Renal cortical epithelial cell (primary cell): ENCODE results near the genes OR5A1, MRPL16 and MS4A7.

DNA sequence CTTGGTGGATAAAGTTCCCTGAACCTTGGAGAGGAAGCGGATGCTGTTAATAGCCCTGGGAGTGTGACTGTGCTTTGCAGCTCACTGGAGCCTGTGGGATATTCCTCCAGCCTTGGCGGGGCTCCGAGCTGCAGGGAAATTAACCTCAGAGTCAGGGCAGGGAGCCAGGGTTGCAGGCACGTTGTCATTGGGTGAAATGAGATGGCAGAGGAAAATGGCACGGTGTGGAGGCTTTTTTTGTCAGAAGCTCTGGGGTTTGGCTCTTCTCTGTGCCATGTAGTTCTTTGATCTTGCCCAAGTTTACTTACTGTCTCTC is 988 bp downstream of the OR9Q1 start:
- RRBS: no CpG with 5 or more reads among the region's 5 CpGs

- RRBS: no CpG with 5 or more reads among the region's 9 CpGs
Measured at GRCh38 chr11:58576501-58577370, 1.1 kb upstream of the LPXN start.

GRCh38 chr11:58577371-58577937 is 1.4 kb upstream of the ZFP91 start:
- RRBS: no CpG with 5 or more reads among the region's 15 CpGs

- RRBS: 96% methylated on average over 6 of the region's 8 CpGs
Measured at GRCh38 chr11:58609715-58610650, 12.5 kb upstream of the CNTF start.

- RRBS: no CpG with 5 or more reads among the region's 11 CpGs
Measured at GRCh38 chr11:58928068-58929086, 10.9 kb upstream of the GLYATL1 start.

GRCh38 chr11:58935036-58935610 is 4.2 kb upstream of the GLYATL1 start:
- RRBS: no CpG with 5 or more reads among the region's 6 CpGs

DNA sequence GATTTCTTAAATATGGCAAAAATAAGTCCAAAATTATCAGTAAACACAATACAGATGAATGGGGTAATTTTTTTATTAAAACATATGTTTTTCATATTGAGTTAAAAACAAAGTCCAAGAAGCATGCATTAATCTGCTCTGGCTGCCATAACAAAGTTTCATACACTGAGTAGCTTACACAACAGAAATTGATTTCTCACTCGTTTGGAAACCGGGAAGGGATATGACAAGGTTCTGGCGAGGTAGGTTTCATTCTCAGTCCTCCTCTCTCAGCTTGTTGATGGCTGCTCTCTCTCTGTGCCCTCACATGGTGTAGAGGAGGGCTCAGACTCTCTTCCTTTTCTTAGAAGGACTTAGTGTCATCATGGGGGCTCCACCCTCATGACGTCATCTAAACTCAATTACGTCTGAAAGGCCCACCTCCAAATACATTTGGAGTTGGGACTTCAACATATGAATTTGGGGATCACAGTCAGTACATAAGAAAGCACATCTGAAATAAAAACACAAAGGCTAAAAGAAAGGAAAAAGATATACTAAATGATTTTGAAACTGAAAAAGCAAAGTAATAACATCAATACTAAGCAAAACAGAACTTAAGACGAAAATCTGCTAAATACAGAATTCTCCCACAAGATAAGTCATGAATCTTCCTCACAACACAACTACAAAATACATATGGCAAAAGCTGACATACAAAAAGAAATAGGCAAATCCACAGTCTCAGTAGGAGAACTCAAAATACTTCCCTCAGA is 18.7 kb downstream of the GLYATL1 start:
- RRBS: no CpG with 5 or more reads among the region's 6 CpGs

DNA sequence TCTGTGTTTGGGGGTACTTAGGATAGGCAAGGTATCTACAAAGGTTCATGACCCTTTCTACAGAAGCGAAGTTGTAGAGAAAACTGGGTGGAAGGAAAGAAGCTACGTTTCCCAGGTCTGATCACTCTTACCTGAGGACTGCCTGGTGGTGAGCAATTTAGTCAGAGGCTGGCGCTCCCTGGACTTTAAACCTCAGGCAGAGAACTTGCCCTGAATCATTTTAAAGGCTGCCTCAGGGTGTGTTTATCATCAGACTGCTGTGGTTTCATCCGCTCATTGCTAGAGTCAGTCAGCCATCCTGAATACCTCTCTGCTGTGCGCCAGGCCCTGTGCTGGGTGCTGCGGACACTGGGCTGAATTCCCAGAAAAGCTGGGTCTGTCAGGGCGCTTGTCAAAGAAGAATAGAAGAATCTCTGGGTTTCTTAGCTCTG is 2.7 kb downstream of the DTX4 start:
- RRBS: no CpG with 5 or more reads among the region's 7 CpGs

GRCh38 chr11:59187488-59188206 is 15.7 kb downstream of the DTX4 start:
- RRBS: no CpG with 5 or more reads among the region's 7 CpGs

- RRBS: no CpG with 5 or more reads among the region's 18 CpGs
Measured at GRCh38 chr11:59211920-59212705, 614 bp downstream of the MPEG1 start.

DNA sequence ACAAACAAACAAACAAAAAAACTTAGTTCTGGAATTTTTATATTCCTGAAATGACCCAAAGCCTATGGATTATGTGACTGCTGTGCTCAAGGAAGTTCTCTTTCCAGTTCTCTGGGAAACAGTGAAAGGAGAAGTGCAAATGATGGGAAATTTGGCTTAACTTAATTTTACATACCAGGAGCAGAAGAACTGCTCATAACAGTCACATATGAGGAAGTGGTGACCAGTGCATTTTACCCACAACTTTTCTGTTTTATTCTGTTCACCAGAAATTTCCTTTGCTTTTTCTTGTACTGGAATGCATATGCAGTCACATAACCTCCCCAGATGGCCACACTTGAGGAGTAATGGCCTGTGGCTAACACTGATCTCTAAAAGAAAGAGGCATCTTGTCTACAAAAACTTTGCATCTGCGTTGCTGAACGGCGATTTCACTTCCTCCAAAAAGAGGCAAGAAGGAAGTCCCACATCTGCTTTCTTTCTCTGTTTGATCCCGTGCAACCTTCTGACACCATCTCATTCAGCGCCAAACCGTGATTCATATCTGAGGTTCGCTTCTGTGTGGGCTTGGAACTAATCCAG is 3.9 kb upstream of the MPEG1 start:
- RRBS: no CpG with 5 or more reads among the region's 7 CpGs

- RRBS: no CpG with 5 or more reads among the region's 3 CpGs
Measured at GRCh38 chr11:59436200-59436599, at the start of gene OR5A1. OR5A1 (plus strand) TSS chr11:59436469.

DNA sequence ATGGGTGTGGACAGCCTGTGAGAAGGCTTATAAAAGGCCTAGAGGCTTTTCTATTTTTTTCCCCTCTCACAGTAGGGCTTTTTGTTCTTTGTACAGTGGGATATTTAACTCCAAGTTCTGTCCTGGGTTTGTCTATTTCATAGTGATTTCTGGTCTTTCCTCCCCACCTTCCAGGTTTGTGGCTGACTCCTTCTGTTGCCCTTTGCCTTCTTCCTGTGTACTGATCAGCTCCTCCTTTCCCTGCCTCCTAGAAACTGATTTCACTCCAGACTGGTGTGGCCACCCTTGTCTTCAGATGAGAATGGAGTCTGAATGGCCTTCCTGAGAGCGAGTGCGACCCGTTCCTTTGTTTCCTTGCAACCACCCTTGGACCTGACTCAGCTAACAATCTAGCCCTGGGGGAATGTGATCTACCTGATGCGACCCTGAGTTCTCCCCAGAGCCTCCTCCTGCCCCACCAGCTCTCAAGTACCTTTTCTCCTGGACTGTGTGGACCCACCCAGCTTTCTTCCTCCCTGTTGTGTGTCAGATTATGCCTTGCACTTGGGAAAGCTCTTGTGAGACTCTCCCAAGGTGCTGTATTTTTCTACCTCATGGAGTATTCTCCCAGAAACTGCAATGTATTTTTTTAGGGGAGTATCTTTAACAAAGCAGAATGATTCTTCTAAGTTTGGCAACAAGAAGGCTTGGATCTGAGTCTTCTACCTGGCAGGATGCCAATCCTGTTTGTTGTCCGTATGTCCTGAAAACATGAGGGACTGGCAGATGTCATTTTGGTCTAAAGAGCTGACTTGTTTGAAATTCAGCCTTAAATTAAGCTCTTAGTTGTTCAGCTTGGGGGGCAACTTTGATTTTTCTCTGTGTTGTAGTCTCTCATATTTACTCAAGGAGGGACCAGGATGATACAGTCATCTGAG is 9.7 kb downstream of the MRPL16 start:
- RRBS: no CpG with 5 or more reads among the region's 5 CpGs

GRCh38 chr11:59810031-59811083 is at the start of gene MRPL16:
MRPL16 (minus strand) TSS chr11:59810778.
- RRBS: 1% methylated on average over 17 of the region's 69 CpGs

- RRBS: no CpG with 5 or more reads among the region's 5 CpGs
Measured at GRCh38 chr11:60378193-60378910, at the start of gene MS4A7. MS4A7 (plus strand) TSS chr11:60378532.

- RRBS: no CpG with 5 or more reads among the region's 19 CpGs
Measured at GRCh38 chr11:60615541-60615837, 83.9 kb upstream of the MS4A8 start.

DNA sequence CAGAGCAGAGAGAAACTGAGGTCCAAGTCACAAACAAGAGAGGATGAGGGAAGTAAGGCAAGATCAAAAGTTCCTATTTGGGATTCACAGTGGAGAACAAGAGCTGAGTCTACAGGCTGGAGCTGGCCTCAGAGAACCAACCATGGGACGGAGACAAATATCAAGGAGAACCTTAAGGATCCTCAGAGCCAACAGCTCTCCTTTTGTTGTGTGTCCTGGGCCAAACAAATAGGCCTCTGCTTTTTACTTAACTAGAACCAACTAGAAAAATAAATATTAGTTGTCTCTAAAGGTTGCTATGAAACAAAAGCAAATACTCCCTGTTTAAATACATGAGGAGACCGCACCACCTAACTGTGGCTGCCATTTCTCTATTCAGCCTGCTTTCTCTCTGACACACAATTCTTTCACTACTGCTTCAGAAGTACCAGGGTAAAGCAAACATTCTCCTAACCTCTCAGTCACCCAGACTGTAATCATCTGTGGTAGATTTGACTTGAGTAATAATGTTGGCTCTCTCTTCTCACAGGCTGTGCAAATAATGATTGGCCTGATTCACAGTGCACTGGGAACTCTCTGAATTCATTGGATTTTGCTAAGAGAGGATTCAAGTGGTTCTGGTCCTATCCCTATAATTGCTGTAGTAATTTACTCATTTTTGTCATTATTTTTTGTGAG is 41.1 kb upstream of the MS4A8 start:
- RRBS: no CpG with 5 or more reads among the region's 2 CpGs

GRCh38 chr11:60767214-60767806 is 10.6 kb downstream of the MS4A15 start:
- RRBS: no CpG with 5 or more reads among the region's 30 CpGs

GRCh38 chr11:60786477-60787107 is 1.5 kb downstream of the MS4A10 start:
- RRBS: no CpG with 5 or more reads among the region's 13 CpGs